Mesangial cell (primary cell): Measurements from ENCODE around the gene NRTN.

DNA sequence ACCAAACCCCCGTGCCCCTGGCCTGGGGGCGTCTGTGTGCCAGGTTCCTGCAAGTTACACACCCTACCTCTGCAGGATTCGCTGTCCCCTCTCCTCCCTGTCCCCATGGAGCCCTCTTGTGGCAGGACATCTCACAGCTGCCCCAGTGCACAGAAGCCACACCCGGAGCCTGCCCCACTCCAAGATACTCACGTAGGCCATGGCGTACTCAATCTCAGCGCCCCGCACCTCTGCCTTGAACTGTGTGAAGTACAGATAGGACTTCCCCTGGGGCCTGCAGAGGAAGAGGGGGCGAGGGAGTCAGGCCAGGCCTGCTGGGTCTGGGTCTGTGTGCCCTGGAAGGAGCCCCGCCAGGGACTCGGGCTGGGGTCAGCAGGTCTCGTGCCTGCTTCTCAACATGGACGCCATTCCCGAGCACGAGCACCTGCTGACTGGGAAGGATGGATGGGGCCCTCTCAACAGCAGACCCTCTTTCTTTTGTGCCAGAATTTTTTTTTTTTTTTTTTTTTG is 9.6 kb downstream of the MYDGF start:
- RAMPAGE, long total RNA = no peak

DNA sequence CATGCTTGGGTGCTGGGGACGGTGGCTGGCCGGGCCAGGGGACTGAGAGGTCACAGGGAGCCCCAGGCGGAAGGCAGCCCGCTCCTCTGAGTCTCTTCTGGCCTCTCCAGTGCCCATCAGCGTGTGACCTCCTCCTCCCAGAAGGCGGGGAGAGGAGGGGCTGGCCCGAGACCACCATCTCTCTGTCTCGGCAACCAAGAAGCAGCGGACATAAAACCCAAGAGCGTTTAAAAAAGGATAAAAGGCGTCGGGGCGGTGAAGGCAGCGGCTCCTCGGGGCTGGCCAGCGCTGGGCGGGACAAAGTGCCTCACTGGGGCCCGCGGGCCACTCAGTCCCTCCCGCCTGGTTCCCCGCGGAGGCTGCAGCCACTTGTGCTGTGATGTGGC is 6.0 kb upstream of the MYDGF start:
- RAMPAGE, long total RNA = no peak

DNA sequence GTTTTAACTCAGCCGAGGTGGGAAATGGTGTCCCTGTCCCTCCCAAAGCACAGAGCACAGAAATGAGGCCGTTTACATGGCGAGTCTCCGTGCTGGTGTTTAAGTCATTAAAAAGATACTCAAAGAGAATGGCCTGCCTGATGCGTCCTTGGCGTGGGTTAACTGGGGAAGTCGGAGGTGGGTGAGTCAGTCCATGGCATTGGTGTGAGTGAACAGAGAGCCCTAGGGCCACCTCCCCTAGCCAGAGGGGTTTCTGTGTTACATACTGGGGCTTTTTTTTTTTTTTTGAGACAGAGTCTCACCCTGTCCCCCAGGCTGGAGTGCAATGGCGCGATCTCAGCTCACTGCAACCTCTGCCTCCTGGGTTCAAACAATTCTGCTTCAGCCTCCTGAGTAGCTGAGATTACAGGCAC is 3.9 kb downstream of the FEM1A start:
- RAMPAGE, long total RNA = no peak

GRCh38 chr19:4916267-4917339 is 7.3 kb downstream of the UHRF1 start:
- RAMPAGE, long total RNA = no peak

DNA sequence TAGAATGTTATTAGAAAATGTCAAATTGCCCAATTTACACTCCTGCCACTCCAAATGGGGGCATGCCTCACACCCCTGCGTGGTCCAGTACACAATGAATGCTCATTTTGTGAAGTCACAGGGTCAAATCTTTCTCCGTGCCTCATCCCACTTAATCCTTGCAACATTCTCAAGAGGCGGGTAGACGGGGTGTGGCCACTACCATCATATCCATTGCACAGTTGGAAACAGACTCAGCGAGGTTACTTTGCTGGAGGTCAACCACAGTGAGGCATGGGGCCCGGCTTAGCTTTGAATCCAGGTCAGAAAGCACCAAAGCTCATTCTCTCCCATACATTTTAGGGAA is 925 bp upstream of the KDM4B start:
- RAMPAGE, long total RNA = no peak

- RAMPAGE, long total RNA = no peak
Observed at GRCh38 chr19:5074655-5075440, 105.9 kb downstream of the KDM4B start.

DNA sequence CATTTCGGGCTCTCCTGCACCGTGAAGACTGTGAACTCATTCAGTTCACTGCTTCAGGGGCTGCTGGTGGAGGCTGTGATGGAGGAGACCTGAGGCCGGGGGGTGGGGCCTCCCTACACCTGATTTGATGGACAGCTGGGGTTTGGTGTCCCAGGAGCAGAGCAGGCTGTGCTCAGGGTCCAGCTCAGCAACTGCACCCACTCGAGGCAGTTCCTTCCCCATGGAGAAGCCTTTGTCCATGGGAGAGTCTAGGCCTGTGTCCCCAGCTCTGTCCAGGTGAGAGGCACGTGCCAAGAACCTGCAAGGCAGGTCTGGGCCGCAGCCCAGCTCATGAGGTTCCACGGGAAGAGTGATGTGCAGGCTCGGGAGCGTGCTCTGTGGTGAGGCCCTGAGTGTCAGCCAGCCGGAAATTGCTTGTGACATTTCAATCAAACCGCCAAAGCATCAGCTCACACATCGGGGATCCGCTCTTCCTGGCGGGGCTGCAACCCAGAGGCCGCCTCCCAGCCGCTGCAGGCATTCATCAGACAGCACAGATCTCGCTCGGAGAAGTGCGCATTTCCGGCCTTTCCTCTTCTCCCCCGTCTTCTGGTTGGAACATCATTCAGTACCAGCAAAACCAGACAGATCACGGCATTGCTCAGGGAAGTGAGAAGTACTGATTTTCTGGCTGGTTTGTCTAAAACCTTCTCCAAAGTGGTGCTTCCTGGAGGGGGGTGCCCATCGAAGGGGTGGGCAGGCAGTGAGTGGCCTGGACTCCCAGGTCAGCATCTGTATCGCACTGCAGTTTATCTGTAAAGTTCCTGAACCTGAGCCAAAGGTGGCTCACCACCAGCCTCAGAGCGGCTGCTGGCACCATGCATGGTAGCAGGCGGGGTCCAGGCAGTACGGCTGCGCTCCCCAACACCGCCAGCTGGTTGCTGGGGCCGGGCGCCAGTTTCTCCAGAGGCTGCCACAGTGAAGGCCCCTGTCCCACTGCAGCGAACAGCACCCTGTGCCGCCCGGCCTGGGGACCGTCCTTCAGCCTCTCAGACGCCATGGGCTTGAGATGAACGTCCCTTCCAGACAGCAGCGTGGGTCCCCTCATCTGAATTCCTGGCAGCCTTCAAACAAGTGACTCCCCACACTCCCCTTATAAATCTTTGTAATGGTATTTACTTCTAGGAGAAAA is 109.4 kb downstream of the KDM4B start:
- RAMPAGE, long total RNA = no peak

- RAMPAGE, long total RNA = no peak
Observed at GRCh38 chr19:5090715-5091919, 122.2 kb downstream of the KDM4B start.

- RAMPAGE, long total RNA = no peak
Observed at GRCh38 chr19:5147848-5148731, 179.2 kb downstream of the KDM4B start.

- RAMPAGE, long total RNA = no peak
Observed at GRCh38 chr19:5164577-5165232, 175.9 kb downstream of the PTPRS start.

- RAMPAGE, long total RNA = no peak
Observed at GRCh38 chr19:5165446-5165938, 175.1 kb downstream of the PTPRS start.

GRCh38 chr19:5220822-5221473 is 119.7 kb downstream of the PTPRS start:
- RAMPAGE, long total RNA = no peak

GRCh38 chr19:5338069-5339234 is 2.2 kb downstream of the PTPRS start:
- RAMPAGE, long total RNA = no peak

- RAMPAGE, long total RNA = no peak
Observed at GRCh38 chr19:5567497-5568353, 54.9 kb downstream of the SAFB2 start.

GRCh38 chr19:5804436-5805709 is at the start of gene NRTN:
TSS of gene NRTN (plus strand) at chr19:5805067.
- RAMPAGE, long total RNA = no peak

- RAMPAGE, long total RNA = no peak
Observed at GRCh38 chr19:5826635-5827274, 12.7 kb downstream of the FUT6 start.

- RAMPAGE, long total RNA = no peak
Observed at GRCh38 chr19:5828779-5829756, 10.4 kb downstream of the FUT6 start.

DNA sequence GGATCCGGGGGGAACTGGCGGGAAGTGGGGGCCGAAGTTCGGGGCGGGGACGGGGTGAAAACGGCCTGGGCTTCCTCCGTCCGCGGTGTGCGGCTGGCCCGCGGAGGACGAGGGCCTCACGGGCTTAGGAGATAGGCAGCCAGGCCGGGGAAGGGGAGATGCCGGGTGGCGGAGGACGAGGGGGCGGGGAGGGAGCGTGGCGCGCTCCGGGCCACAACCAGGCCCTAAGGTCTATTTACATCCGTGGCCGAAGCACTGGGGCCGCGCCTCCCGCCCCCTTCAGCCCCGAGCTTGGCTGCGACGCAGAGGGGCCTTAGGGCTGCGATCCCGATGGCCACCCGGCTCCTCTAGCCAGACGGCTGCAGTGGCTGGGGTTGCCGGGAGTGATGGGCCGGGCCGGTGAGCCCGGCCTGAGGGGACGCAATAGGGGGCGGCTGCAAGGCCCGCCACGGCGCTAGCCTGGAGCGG is 420 bp downstream of the RANBP3 start:
- RAMPAGE, long total RNA = no peak

- RAMPAGE, long total RNA = no peak
Observed at GRCh38 chr19:6067271-6067817, 43.0 kb downstream of the RFX2 start.

- RAMPAGE, long total RNA = no peak
Observed at GRCh38 chr19:6071831-6072329, 38.4 kb downstream of the RFX2 start.